ENCODE measurements around a stretch of chr12.

DNA sequence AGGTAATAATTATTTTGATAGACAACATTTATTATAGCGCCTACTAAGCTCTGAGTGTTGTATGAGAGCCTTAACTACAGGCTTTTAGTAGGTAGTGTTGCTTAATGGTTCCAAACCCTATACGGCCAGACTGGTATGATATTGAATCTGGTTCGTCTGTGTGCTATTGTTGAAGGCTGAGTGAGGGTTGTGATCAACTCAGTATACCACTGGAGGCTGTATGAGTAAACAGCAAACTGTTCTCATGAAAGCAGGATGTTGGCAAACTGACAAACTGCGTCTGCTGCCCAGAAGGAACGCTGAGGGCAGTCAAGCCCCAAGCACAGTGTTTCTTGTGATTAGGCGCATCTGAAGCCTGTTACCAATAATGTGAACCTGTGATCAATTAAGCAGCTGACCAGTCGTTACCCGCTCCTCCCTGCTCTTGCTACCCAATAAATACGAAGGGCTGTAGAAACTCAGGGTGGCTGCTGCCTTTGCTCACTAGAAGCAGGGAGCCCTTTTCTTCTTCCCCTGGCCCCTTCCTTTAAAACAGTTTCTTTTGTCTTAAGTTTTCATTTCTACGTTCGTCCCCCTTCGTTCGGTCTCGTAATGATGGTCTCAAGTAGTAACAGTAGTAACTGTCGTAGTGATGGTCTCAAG is 90.0 kb upstream of the METAP2 start:
- PRO-cap, 2 experiments: no peak in any of the 2 experiments

DNA sequence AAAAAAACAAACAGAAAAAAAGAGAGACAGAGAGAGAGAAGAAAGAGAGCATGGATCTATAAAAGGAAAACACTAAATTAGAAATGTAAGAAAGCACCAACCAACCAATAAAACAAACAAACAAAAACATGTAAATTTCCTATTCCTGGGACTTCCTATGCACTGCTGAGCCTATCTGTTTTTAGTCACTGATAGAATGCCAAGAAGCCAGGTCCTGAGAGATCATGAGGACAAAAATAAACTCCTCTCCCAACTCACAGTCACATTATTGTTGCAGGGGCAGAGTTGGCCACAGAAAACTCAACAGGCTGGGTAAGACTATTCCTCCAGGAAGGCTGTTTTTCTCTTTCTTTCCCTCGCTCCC is 55.9 kb upstream of the METAP2 start:
- PRO-cap, 2 experiments: no peak in any of the 2 experiments

- PRO-cap, 2 experiments: no peak in any of the 2 experiments
Measured at GRCh38 chr12:95474528-95474891, 558 bp downstream of the METAP2 start.

- PRO-cap, 2 experiments: no peak in any of the 2 experiments
Measured at GRCh38 chr12:95532658-95533098, 18.6 kb downstream of the USP44 start.

DNA sequence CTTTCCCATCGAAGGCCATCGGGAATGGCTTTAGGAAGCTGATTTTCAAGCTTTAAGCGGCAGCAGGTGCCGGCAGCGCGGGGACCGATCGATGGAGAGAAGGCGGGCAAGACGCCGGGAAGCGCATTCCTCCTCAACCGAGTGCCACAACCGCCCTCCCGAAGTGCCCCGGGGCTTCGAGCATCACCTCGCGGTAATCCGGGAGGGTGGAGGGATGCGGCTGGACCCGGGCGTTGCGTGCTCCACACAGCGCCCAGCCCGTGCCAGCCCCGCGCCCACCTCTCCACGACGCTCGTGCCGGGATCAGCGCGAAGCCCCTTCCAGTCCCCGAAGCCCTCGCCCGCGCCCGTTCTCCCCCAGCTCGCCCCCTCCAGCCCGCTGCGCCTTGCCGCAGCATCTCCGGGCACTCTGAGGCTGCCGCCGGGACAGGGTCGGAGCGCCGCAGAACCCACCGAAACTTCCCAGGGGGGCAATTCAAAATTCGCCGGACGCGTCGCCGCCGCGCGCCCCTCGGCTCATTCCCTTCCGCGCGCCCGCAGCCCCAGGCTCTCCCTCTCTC is 3.1 kb downstream of the USP44 start:
- PRO-cap, 2 experiments: no peak in any of the 2 experiments

DNA sequence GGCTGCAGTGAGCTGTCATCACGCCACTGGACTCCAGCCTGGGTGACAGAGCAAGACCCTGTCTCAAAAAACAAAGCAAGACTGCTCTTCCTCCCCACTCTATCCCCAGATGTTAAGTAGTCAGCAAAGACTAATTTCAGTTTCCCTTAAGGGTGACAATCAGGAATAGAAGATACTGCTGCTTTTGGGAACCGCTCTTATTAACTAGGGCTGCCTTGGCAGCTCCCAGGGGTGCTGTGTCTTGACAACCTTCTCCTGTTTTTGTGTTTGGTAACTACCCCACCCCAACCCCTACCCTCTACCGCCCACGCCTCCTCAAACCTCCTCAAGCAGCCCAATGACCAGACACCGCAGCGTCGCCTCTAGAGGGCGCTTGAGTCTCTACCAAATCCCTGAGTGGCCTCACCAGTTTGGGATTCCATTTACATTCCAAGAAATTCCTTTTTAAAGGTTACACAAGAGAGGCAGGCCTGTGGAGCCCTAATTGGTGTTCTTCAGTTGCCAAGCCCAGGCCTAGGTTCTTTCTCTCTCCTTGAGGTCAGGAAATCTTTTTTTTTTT is 72.2 kb upstream of the USP44 start:
- PRO-cap, 2 experiments: no peak in any of the 2 experiments

DNA sequence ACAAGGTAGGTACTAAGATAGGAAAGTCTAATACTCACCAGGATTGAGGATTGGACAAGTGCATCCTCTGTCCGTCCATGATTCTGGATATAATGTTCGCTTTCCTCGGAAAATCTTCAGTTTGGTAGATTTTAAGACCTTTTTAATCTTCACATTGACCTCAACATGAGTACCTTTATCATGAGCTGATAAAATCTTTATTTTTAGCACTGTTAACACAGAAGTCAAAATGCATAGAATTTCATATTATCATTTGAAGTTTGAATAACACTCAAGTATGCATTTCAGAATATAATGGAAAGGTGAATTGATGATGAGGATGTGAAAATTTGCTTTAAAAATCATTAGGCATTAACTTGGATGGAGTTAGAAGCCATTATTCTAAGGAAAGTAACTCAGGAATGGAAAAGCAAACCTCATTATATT is 114.5 kb upstream of the USP44 start:
- PRO-cap, 2 experiments: no peak in any of the 2 experiments

- PRO-cap, 2 experiments: no peak in any of the 2 experiments
Measured at GRCh38 chr12:95694223-95694689, 96.3 kb downstream of the NTN4 start.

DNA sequence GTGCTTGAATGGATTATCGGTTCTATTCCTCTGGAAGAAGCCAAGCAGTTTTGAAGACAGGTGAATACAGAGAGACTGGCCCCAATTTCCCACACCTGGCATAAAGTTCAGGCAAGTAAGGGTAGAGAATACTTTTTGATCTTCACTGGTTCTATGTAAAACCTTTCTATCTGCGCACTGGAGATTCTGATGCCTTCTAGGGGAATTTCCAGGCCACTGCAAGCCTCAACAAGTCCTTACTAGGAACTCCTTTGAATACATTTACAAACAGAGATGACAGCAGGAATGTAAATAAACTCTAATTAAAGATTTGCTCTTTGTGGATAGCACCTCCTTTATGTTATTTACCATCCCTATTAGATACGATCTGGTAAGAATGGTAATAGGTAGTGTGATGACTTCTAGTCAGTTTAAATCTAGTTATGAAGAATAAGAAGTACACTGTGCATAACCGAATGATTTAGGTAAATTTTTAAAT is 69.2 kb downstream of the NTN4 start:
- PRO-cap, 2 experiments: no peak in any of the 2 experiments

DNA sequence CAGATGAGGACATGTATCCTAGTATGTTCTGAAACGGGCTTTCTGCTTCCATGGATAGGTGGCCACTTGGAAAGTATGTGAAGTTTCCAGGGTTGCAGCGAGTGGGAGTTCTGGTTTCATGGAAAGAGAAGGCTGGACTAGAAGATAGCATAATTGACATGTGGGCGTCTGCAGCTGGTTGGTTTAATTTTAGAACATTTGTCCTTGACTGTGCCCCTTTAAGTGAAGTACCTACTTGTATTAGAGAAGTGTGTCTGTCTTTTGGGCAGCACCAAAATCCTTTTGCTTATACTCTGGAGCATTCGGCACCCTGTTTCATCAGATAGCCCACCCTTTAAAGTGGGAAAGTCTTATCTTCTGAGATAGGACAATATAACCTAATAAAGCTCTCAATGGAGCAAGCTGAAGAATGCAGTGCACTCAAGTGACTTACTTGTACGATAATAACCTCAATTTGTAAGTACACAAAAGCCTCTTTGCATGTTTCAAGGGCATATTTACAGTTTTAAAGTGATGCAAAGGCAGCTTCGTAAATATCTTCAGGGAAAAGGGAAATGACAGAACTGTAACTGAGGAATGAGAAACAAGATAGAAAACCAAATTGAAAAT is 35.2 kb downstream of the NTN4 start:
- PRO-cap, 2 experiments: no peak in any of the 2 experiments

DNA sequence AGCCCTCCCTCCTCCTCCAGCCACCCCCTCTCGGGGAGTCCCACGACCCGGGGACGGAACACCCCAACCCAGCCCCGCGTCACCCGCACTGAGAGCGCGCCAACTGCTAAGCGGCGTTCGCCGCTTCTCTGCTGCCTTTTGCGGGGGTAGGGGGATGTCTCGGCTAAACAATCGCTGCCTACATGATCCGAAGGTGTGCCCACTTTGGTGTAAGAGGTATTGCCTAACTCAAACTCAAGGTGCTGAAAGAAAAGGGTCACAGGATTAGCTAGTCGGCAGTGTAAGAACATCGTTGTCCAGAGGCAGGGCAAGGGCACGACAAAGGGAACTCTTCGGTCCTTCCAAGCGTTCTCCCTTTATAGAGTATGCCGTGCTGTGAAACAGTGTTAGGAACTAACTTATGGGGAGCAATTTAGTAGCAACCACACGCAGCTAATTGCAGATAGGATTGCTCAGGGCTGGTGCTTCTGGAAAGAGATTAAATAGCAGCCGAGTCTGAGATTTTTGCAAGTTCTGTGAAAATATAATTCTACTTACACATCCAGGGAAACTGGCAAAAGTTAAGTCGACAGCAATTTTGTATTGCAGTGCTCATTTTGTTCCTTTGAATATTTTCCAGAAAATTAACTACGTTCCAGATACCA is 790 bp upstream of the NTN4 start:
- PRO-cap, 2 experiments: no peak in any of the 2 experiments

DNA sequence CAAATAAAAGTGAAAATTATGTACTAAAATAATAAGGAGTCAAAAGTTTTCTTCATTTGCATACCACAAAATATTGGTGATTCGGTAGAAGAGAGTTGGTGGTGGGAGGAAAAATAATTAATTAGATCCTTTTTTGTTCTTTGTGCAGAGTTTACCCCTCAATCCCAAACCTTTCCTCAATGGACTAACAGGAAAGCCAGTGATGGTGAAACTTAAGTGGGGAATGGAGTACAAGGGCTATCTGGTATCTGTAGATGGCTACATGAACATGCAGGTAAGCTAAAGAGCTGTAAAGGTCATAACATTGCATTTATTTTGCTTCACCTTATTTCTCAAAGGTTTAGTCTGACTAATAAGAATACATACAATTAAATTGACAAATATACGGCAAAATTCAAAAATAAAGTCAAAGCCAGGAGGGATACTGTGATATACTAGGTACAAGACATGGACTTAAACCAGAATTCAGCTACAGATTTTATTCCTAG is 2.3 kb downstream of the SNRPF start:
- PRO-cap, 2 experiments: no peak in any of the 2 experiments

DNA sequence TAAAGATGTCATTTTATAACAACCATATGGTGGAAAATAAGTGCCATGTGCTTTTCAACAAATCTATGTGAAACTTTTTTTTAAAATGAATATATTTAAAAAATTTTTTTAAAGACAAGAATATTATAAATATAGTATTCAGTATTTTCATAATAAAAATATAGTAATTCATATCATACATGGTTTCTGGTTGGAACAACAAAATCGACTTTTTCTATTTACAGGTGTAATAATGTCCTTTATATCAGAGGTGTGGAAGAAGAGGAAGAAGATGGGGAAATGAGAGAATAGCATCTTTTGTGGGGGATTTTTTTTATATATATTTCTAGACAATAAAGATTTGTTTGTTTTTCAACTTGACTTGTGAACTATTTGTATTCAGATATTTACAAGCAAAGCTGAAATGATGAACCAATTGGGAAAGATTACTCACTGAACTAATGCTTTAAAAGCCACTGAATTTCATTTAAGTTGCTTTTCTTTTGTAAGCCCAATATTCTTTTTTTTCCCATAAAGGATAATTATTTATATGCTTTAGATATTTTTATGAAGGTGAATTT is 7.1 kb downstream of the SNRPF start:
- PRO-cap, 2 experiments: no peak in any of the 2 experiments

DNA sequence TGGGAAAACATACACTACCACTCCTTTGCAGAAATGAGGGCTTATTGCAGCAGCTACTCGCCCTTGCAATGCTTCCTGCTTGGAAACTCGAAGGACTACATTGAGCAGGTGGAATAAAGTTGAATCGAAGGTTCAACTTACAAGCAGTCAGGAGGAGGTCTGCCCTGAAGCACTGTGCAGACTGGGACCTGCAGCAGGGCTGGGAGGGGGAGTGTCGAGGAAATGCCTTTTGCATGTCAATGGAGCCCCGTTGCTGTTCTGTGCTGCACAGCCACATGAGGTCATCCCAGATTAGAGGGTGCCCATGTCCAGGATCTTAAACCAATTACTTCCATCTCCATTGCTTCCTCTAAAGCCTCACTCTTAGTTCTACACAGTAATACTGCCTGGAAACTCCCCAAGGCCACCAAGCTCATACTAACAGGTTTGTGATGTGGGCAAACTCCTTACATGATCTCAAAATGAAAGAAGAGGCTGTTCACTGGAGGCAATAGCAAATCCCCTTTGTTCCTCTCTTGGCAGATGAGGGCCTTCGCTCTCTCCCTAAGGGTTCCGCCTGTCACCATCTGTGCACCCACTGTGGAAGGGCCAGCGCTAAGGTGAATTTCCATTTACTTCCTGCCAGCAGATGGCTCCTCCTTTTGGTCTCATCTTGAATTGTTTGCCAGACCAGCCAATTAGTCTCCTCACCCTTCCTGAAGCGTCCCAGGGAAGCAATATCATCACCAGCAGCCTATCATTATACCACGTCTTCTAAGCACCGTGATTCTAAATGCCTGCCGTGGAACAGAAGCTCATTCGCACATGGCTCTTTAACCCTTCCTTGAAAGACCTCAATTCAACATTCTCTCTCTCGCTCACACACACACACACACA is 35.4 kb upstream of the LTA4H start:
- PRO-cap, 2 experiments: no peak in any of the 2 experiments

- PRO-cap, 2 experiments: no peak in any of the 2 experiments
Measured at GRCh38 chr12:96280287-96281314, 86.4 kb downstream of the ELK3 start.

DNA sequence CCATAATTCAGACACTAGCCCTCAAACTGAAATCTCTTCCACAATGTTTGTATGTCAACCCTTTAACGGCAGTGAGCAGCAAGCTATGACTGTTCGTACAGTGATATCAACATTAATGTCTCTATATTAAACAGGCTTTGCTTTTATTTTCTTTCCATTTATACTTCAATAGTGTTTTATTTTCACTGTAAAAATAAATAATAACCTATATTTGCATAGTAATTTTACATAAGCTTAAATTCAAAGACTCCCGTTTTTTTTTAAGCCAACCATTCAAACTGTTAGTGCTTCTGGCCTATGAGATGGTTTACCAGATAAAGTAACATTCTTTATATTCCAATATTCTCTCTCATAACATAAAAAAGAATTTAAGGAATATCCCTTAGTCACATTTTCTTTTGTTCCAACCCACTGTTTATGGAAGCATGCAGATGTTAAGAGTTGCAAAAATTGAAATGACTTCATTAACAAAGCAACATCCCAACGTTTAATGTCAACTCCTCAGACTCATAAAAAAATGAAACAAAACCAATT is 2.3 kb downstream of the CDK17 start:
- PRO-cap, 2 experiments: no peak in any of the 2 experiments

DNA sequence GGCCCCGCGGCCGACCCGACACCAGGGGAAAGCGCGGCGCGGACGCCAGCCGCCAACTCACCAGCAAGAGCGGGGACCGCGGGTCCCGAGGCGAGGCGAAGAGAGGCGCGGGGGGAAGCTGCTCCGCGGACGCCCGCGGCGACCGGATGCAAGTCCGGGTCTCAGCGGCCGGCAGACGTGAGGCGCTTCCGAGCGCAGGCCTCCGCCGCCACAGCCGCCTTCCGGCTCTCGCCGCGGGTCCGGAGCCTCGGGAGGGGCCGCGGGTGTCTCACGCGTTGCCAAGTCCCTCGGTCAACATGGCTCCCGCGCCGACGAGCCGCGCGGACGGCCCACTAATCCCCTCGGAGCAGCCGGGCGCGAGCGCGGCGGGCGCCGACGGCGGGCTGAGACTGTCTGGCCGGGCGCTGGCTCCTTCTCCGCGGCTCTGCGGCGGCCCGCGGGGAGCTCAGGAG is 288 bp downstream of the CDK17 start:
- PRO-cap, 2 experiments: no peak in any of the 2 experiments

DNA sequence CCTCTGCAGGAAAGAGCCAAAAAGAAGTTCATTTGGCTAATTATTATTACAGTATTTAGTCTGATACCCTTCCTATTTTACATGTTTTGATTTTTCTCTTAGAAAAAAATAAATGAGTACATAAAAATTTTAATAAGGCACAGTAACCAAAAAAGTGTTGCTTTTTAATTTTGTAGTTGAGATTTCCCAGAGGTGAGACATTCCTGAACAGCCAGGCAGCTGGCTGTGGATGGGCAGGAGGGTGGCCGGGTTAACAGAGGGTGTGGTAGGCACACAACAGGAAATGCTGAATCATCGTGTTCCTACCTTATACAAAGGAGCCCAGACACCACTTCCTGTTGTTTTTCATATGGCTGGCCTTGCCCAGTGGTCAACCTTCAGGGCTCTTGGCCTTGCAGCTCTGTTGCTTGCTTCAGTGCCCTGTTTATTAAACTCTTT is 11.6 kb downstream of the CFAP54 start:
- PRO-cap, 2 experiments: no peak in any of the 2 experiments

DNA sequence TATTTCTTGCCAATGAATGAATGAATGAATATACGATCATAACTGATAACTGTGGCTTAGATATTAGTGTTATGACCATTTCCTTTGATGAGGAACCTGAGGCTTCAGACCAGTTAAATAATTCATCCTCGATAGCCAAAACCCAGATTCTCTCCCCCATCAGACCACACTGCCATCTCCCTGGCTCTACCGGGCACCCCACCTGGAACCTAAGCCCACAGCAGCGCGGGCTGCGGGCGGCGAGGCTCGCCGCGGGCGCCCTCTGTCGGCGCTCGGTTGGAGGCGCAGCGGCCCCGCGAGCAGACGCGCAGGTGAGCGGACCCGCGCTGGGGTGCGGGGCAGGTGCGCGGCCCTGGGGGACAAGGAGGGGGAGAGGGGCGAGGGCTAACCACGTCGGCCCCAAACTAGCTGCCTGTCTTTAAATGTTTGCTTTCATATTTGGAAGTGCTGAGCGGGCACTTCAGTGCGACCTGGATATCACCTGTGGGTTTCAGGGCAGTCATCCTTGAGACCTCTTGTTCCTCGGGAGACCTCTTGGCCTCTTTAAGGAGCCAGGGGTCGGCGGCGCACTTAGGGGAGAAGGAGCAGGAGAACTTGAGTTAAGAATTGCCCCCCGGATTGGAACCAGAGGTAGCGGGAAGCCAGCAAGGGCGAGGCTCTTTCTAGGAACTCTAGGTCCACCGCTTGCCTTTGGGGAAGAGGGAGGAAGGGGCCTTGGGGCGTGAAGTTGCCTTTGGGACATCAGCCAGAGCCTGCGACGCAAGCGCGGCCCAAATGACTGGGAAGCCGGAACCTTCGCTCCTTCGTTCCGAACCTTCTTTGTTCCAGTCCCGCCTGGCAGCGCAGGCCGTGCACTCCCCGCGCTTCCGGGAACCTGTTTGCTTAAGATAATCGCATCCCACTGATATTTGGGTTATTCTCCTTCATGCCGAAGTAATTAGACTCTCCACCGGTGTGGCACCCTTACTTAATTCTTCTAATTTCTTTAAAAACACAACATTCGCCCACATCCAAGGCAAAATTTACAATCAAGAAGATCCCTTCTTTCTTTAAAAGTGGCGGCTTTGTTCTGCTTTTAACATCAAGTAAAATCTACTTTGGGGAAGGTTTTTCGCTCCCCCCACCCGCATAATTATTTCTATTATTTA is 78.7 kb downstream of the NEDD1 start:
- PRO-cap, 2 experiments: no peak in any of the 2 experiments

DNA sequence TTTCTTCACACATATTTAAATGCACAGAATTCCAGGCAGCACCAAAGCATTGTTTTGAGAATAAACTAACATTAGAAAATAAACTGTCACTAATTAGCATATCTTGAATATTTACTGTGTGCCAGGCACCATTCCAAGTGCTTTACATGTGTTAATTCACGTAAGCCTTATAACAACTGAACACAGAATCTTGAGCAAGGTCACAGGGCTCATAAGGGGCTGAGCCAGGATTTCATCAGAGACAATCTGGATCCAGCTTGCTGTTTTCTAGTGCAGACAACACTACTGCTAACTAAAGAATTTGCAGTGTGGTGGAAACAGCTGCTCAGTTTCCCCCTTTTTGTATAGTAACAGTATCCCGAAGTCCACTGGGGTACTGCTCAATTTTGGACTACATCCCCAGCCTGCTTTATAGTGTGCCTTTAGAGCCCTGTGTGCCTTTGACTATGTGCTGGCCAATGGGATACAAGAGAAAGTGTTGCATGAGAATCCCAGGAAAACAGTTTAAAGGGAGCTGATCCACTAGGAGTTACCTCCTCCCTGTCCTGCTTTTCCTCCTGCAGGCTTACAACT is 519.5 kb downstream of the NEDD1 start:
- PRO-cap, 2 experiments: no peak in any of the 2 experiments